Hair follicle dermal papilla cell (primary cell): ENCODE measurements around a stretch of chr2.

GRCh38 chr2:236012047-236012441 lies 156.1 kb downstream of the GBX2 start:
- CAGE, long polyA plus RNA = no peak

DNA sequence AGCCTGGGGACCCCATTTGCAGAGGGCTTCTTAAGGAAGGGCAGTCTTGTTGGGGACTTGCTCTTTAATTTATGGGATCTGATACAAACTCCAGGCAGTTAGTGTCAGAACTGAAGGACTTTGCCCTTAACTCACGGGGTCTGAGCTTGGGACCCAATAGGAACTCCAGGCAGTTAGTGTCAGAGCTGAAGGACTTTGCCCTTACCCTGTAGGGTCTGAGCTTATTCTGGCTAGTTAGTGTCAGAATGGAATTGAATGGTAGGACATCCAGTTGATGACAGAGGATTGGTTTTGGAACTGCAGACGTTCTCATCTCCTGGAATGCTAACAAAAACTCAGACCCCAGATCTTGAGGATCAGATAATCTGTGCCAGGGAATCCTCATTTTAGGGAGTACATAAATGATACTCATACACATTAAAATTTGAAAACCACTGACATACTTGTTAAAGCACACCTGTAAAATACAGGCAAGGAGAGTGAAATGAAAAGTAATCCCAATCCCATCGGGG lies 256.8 kb upstream of the COPS8 start:
- CAGE, long polyA plus RNA = no peak

- CAGE, long polyA plus RNA = no peak
These were observed 225.7 kb upstream of the COPS8 start for GRCh38 chr2:236859826-236860463.

- CAGE, long polyA plus RNA = no peak
These were observed 198.1 kb upstream of the COPS8 start for GRCh38 chr2:236887598-236887976.

- CAGE, long polyA plus RNA = no peak
These were observed 113.8 kb upstream of the COPS8 start for GRCh38 chr2:236971858-236972373.

GRCh38 chr2:237073463-237073828 lies 12.2 kb upstream of the COPS8 start:
- CAGE, long polyA plus RNA = no peak

DNA sequence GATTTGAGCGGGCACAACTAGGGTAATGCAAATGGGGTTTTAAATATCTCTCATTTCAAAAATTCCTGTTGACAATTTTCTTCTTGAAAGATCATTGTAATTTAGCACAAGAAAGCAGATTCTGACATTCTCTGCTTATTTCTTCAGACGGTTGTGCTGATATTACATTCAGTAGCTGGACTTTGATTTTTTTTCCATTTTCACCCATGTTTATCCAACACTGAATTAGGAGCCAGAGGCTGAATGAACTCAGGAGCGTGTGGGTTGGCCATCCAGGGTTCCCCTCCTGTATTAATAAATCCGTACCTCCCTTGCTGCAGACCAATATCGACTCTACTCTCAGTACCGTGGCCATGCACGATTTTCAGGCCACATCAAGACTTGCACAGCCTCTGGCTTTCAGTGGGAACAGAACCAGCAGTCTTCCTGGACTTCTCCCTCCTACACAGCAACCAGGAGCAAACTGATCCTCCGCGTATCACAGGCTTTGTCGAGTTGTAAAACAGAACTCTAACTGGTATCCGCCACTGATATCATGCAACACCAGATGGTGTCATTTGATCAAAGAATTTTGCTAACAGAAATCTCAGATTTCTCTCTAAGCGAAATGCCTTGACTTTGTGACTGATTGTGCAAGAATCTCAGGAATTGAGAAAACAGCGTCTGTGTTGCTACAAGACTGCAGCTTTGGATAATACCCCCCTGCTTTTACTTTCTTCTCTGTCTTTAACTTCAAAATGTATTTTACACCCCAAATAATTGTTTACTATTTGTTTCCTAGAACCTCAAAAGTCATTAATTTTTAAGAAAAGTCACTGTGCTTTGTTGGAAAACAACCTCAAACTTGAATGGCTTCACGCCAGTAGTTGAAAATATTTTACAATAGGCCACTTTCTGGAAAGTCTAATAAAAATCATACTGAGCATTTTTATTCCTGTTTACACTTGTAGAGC lies 85.7 kb downstream of the COPS8 start:
- CAGE, long polyA plus RNA = no peak

GRCh38 chr2:237191757-237192000 lies 106.0 kb downstream of the COPS8 start:
- CAGE, long polyA plus RNA = no peak

DNA sequence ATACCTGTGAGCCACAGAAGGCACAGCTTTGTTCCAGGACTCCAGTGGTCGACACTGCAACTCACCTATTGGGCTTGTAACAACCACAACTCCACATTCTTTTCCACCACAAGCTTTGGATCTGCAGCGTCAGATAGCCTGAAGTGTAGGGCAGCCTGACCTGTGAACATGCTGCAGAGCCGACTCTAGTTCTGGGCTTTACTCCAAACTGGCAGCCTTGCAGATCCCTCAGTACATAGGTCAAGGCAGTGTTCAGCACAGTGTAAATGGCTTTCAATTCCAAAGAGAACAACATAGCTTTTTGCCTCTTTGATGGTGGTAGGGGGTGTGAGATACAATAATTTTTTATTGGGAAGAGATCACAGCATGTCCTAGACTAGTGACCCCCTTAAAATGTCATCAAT lies 149.7 kb downstream of the COPS8 start:
- CAGE, long polyA plus RNA = no peak

GRCh38 chr2:237255022-237255349 lies 159.0 kb downstream of the COL6A3 start:
- CAGE, long polyA plus RNA = no peak

- CAGE, long polyA plus RNA = no peak
These were observed 87.8 kb downstream of the COL6A3 start for GRCh38 chr2:237325954-237326814.

DNA sequence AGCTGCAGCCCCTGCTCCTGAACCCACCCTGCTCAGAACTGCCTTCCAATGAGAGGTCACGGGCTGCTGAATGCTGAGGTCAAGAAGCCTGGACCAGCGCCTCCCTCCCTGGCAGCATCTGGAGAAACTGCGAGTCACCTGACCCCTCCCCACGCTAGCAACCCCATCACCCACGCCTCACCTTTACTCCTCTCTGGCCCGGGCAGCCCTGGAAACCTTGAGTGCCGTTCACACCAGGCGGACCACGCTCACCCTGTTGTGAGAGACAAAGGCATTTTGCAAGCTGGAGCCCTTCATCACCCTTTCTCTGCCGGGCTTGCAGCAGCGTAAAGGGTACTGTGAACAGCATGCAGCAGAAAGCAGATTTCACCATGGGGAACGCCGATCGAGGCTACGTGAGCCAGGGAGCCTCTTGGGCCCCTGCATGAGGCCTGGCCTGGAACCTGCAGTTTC lies 54.0 kb downstream of the COL6A3 start:
- CAGE, long polyA plus RNA = no peak

DNA sequence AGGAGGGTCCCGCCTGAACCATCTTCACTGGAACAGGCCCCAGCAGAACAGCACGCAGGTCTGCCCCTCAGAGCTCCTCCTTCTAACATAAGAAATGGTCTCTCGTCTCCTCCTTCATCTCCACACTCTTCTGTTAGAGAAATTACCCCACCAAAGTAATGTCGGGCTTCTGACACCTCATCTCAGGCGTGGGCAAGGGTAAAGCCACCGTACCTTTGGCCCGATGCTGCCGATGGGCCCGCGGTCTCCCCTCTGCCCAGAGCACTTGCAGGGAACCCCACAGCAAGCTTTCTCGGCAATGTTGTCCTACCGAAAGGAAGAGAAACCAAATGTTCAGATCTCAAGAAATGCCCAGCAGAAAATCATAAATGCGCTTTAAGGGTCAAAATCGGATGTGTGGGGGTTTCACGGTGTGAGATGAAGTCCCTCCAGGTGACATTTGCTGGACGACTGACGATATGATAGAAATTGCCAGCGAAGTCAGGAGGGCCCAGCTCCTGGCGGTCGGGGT lies 52.4 kb downstream of the COL6A3 start:
- CAGE, long polyA plus RNA = no peak

- CAGE, long polyA plus RNA = no peak
These were observed 483 bp upstream of the COL6A3 start for GRCh38 chr2:237414447-237414846.

- CAGE, long polyA plus RNA = no peak
These were observed 1.2 kb downstream of the MLPH start for GRCh38 chr2:237488246-237488642.

- CAGE, long polyA plus RNA = no peak
These were observed 13.8 kb downstream of the MLPH start for GRCh38 chr2:237500589-237501483.

DNA sequence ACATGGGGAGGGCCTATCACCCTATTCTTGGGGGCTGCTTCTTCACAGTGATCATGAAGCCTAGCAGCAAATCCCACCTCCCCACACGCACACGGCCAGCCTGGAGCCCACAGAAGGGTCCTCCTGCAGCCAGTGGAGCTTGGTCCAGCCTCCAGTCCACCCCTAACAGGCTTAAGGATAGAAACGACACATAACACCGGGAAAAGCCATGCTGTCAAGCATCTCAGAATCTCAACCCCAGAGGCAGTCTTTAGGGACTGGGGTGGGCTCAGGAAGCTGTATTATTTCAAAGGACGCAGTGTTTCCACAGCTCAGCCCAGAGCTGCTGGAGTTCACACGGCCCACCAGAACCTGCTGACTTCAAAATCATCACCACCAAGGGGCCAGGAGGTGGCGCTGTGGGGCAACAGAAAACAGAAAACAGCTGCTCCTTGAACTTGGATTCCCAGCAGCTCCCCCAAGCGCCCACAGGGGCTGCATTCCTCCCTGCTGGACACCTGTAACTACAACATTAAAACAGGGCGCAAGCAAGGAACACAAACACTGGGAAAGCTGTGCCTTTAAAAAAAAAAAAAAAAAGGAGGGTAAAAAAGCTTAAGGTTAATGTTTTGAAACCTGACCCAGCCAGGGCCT lies 25.6 kb downstream of the MLPH start:
- CAGE, long polyA plus RNA = no peak

DNA sequence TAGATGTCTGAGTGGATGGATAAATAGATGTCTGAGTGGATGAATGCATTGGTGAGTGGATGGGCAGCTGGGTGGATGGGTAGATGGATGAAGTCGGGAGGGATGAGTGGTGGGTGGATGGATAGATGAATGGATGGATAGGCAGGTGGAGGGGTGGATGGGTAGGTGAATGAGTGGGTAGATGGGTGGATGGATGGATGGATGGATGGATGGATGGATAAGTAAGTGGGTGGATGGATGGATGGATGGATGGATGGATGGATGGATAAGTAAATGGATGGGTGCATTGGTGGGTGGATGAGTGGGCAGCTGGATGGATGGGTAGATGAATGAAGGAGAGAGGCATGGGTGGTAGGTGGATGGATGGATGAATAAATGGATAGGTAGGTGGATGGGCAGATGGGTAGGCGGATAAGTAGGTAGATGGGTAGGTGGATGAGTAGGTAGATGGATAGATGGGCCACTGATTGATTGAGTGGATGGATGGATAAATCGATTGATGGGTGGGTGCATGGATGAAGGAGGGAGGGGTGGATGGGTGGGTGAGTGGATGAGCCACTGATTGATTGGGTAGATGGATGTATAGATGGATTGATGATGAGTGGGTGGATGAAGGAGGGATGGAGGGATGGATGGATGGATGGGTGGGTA lies 30.6 kb downstream of the MLPH start:
- CAGE, long polyA plus RNA = no peak

DNA sequence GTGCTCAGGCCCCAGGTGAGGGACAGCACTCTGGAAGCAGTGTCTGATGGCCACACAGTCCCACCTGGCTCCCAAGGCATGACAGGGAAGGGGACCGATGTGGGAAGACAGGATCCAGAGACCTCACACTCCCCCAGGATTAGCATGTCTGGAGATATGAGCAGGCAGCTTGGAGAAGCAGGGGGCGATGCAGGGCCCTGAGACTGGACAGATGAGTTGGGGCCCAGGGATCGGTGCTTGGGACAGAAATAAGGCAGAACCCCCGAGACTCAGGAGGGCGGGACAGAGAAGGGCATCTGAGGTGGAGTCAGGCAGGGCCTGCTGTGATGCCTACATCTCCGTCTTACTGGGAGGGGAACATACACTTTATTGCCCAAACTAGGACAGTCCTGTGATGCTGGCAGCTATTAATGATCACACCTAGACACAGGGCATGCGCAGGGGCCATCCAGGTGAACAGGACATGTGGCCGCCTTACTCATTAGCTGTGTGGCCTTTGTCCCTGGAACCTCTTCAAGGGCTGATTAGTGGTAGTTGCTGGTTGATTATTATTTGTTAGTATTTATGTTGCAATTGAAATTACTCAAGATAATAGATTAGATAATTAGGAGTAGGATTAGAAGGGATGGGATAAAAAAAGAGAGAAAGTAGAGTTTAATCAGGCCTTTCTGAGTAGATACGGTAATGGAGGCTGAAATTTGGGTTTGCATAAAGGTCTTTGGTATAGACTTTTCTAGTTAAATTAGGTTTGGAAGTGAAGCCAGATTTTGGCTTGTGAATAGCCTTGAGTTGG lies 33.2 kb downstream of the MLPH start:
- CAGE, long polyA plus RNA = no peak

DNA sequence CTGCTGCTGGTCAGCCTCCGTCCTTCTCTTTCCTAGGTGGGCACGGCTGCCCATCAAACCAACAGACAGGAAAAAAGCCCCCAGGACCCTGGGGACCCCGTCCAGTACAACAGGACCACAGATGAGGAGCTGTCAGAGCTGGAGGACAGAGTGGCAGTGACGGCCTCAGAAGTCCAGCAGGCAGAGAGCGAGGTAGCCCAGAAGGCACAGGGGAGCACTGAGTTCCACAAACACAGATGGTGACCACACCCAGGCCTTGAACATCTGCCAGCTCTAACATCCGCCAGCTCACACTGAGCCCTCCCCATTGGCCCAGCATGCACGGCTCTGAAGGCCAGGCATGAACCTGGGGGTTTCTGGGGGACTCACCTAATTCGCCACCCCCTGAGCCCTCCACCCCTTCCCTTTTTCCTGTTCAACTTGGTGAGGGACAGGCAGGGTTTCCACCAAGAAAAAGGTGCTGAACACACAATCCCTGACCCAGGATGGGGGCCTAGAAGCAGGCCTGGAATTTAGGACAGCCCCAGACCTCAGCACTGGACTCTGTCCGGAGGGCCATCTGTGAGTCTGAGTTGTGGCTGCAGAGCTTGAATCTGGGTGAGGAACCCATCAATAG lies 25.5 kb upstream of the PRLH start:
- CAGE, long polyA plus RNA = no peak